Anterior vena cava (tissue), 1 donor: ENCODE measurements around a stretch of chr17.

GRCh38 chr17:38414744-38415314, 13.4 kb upstream of the ARHGAP23 start:
- PRO-cap, result no peak

GRCh38 chr17:38465645-38465802, 37.3 kb downstream of the ARHGAP23 start:
- PRO-cap, result no peak

DNA sequence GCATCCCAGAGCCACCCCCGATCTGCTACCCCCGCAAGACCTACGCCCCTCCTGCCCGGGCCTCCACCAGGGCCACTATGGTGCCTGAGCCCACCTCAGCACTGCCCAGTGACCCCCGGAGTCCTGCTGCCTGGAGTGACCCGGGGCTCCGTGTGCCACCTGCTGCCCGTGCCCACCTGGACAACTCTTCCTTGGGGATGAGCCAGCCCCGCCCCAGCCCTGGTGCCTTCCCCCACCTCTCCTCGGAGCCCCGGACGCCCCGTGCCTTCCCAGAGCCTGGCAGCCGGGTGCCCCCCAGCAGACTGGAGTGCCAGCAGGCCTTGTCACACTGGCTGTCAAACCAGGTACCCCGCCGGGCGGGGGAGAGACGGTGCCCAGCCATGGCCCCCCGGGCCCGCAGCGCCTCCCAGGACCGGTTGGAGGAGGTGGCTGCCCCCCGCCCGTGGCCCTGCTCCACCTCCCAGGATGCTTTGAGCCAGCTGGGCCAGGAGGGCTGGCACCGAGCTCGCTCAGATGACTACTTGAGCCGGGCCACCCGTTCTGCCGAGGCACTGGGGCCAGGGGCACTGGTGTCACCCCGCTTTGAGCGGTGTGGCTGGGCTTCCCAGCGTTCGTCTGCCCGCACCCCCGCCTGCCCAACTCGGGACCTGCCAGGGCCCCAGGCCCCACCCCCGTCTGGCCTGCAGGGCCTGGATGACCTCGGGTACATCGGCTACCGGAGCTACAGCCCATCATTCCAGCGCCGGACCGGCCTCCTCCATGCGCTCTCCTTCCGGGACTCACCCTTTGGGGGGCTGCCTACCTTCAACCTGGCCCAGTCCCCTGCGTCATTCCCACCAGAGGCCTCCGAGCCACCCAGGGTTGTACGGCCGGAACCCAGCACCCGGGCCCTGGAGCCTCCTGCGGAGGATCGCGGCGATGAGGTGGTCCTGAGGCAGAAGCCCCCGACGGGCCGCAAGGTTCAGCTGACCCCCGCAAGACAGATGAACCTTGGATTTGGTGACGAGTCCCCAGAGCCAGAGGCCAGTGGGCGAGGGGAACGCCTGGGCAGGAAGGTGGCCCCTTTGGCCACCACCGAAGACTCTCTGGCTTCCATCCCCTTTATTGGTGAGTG, 38.3 kb downstream of the ARHGAP23 start:
- PRO-cap, result no peak

DNA sequence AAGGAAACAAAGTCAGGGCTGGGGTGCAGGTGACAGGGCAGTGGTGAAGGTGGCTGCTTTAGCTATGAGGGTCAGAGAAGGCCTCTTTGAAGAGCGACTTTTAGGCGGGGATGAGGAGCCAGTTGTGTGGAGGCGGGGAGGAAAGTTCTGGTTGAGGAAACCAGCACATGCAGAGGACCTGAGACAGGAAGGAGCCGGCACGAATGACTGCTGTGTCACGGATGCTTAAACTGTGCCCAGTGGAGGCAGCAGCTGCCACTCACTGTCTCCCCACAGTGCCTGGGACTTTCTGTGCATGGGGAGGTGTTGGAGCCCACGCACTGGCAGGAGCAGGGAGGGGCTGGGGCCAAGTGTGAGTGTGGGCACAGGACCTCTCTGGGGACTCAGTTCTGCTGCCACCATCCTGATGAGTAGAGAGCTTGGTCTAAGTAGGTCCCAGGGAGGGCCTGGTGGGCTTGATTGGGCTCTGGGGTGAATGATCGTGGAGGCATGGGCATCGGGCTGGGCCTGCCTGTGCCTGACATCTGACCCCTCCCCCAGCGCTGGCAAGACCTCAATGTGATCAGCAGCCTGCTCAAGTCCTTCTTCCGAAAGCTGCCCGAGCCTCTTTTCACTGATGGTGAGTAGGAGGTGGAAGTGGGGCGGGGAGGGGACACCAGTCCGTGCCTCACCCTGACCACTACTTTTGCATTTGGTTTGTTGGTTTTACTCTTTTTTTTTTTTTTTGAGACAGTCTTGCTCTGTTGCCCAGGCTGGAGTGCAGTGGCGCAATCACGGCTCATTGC, 57.5 kb downstream of the ARHGAP23 start:
- PRO-cap, result no peak

DNA sequence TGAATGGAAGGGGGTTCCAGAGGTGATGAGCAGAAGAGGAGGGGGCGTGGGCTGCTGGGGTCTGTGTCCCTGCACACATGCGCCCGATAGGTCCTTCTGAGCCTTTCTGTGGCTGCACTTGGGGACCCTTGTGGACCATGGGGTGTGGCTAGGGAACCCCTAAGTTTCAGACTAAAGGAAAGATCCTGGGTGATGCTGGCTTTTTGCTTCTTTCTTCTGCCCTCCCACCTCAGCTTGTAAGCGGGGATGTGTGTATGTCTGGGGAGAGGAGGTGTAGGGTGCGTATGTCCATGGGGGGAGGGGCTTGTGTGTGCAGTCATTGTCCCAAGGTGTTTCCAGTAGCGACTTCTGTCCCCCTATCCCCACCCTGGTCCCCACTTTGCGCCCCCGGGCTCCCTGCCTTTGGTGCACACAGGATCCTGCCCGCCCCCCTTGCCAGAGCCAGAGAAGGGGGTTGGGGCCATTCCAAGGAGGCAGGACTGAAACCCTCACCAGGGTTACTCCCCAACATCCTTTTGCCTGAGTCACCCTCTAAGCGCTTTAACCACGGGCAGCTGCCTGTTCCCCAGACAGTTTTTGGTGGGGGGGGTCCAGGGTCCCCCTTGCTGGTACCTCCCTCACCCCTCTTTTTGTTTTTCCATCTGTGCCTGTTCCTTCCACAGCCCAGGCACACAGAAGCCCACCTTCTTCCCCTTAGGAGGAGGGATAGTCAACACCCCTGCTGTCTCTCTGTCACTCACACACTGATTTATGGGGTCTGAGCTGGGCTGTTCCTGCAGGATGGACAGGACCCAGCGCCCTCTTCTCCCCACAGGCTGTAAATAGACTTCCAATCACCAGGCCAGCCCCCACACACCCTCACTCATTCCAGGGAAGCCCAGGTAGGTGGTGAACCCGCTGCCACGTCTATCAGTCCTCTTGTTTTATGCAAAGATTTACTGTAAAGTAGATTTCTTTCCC, 83.2 kb downstream of the ARHGAP23 start:
- PRO-cap, result no peak

- PRO-cap, result no peak
These were observed 4.2 kb downstream of the SRCIN1 start for GRCh38 chr17:38601518-38601940.

GRCh38 chr17:38606367-38606887, 675 bp upstream of the SRCIN1 start:
- PRO-cap, result no peak

DNA sequence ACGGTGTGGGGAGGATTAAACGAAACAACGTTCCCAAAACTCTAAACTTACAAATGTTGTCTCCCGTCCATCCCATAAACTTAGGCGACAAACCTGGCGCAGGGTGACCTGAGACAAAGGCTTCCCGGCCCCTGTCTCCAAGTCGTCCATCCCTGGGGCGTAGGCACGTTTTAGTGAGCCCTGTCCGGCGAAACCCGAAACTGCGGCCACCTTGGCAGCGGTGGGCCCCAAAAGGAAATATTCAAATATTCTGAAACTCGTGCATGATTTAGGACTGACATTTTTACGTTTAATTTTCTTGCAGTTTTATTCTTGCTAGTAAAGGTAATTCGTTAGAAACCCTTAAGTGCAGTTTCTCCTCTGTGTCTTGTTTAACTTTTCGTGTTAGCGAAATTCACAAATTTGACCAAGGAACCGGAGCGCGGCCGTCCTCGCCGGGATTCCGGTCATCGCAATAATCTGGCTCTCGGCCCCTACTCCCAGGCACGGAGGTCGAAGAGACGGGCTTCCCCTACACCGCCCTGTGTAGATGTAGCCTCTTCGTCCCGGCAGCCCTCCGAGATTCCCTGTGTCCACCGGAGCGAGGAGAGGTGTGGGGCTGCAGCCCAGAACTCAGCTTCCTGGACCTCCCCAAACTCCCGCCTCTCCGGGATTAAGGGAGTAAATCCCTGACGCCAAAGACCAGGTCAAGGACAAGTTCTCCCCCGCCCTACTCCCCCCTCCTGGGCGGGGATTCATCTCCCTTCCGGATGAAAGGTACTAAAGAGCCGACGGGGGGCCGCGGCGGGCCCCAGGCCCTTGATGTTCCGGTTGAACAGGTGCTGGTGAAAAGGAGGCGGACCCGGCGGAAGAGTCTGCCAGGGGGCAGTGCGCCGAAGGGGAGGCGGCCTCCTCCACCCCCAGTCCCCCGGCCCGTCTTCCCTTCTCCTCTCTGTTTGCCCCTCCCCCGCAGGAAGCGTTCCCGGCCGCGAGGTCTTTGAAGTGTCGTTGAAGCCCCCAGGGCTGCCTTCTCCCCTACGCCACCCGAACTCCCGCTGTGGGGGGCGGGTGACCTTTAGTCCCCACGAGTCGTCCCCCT, 1.5 kb upstream of the MLLT6 start:
- PRO-cap, result bidirectional peak, plus-strand start at position 762 of the sequence, minus-strand start at position 654 of the sequence

- PRO-cap, result no peak
These were observed 5.1 kb downstream of the MLLT6 start for GRCh38 chr17:38710087-38710682.

GRCh38 chr17:38752896-38753142, 278 bp downstream of the PSMB3 start:
- PRO-cap, result no peak

- PRO-cap, result no peak
These were observed 615 bp upstream of the LASP1 start for GRCh38 chr17:38869147-38869739.

DNA sequence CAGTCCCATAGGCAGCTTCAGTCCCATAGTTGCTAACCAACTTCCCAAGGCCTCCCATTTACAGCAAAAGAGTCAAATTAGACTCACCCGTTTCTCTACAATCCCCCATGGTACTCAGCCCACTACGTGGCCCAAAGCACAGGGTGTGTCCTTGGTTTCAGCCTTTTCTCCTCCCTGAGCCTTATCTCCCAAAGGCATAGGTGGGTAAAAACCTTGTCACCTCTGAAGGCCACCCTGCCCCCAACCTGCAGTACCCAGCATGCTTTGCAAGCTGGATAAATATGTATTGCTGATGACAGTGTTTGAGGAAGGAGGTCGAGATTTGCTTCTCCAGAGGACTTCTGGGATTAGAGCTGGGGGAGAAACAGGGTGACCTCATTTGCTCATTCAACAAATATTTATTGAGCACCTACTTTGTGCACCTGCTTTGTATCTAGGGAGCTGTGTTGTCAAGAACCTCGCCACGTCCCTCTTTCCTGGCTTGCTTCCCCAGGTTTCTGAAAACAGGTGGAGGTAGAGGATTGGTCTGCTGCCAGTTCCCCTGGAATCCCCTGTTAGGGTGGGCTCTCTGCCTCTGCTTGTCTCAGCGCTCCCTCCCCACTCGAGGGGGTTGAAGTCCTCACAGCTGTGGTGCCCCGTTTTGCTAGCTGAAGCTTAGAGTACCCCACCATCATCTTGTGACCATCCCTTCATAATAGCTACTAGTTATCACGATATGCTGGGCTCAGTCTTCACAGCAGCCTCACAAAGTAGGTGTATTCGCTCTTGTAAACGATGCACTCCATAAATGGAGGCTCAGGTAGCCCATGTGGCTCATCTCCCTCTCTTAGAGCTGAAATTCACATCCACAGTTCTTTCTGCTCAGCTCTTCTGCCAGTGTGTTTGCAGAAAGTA, 3.0 kb downstream of the LASP1 start:
- PRO-cap, result no peak

DNA sequence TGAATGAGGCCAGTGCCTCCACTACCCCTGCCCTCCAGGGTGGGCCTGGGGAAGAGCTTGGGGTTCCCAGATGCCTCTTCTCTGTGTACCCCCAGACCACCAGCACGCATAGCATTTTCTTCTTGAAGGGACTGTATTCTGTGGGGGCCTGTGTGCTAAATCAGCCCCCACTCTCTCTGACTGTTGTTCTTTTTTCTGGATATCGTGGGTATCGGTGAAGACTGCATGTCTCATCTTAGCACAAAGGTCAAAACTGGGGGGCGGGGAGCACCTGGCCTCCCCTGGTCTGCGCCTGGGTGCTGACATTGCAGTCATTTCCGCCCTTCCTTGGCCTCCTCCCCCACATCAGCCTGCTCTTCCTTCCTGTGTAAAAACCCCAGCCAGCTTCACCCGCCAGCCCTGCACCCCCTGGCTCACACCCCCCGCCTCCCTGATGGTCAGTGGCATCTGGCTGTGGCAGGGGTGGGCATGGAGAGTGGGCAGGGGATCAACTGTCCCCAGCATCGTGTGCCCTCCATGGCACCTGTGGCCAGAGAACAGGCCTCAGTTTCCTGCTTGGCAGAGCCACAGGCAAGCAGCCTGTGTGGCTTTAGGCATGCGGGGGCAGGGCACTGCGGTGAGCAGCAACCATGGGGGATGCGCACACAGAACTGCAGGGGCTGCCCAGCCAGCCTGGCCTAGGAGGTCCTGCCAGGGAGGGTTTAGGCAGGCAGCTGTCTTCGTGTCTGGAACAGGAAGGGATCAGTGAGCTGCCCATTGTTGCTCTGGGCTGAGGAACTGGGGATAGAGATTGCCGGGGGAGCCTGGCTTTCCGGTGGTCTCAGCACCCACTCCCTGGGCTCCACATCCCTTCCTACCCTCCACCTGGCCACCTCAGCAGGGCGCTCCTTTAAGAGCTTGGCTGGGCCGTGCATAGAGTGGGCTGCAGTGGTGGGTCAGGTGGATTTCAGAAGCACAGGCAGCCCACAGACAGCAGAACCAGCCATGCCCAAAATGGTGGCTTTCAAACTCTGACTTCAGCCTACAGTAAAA, 29.1 kb downstream of the LASP1 start:
- PRO-cap, result no peak

- PRO-cap, result no peak
These were observed 17.7 kb upstream of the FBXO47 start for GRCh38 chr17:38984929-38985258.

- PRO-cap, result no peak
These were observed 79.8 kb upstream of the FBXO47 start for GRCh38 chr17:39046939-39047393.

GRCh38 chr17:39082448-39083055, 68.9 kb downstream of the PLXDC1 start:
- PRO-cap, result no peak

- PRO-cap, result no peak
These were observed 60.2 kb downstream of the PLXDC1 start for GRCh38 chr17:39091352-39091551.

DNA sequence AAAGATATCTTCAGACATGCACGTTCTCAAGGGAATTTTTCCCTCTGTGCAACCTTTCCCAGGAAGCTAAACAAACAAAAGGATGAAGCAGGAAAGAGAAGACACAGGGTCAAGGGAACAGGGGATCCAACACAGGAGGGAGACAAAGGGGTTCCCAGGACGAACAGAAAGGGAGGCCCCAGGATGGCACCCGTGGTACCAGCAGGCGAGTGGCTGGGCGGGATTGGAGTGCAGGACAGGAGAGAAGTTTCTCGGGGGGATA, 13.9 kb downstream of the PLXDC1 start:
- PRO-cap, result no peak

- PRO-cap, result no peak
These were observed 775 bp downstream of the PLXDC1 start for GRCh38 chr17:39150659-39151064.

- PRO-cap, result no peak
These were observed 38.2 kb upstream of the STAC2 start for GRCh38 chr17:39263906-39264457.